Parietal lobe (tissue), 2 donors: Measurements from ENCODE around the gene ATAT1.

- RAMPAGE, long total RNA, result no peak
Measured at GRCh38 chr6:29940440-29940972, 1.8 kb upstream of the HLA-A start.

- RAMPAGE, long total RNA, result no peak
Measured at GRCh38 chr6:29942649-29943640, 613 bp downstream of the HLA-A start.

DNA sequence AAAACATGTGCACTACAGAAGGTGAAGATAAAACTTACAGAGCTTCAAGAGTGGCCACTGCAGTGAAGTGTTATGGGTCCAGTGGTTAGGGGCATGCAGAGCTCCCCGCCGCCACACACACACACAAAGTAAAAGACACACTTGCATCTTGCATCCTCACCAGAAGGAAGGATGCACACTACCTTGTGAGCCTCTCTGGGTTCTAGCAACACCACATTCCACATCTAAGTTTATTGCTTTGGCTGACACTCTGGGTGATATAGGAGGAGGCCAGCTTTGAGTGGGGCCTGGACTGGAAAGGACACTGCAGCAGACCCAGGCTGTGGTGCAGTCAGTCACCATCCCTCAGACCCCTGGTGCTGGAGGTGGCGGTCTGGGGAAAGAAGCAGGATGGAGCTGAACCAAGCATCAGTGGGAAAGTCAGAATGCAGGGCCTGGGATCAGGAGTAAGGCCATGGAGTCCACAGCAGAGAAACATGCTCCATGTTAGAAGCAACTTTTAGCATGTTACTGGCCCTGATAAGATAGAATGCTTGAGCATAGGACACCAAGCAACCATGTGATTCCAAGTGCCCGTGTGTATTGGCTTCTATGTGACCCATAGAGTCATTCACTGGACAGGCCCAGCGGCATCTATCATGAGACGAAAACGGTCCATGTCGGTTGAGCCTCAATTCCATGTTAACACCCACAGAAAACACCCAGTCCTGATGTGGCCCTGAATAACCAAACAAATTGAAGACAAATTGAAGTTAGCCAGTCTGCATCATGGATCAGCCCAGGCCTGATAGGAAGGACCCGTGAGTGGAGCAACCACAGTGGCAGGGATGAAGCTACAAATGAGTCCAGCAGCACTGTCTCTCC is 6.0 kb downstream of the HLA-A start:
- RAMPAGE, long total RNA, result no peak

DNA sequence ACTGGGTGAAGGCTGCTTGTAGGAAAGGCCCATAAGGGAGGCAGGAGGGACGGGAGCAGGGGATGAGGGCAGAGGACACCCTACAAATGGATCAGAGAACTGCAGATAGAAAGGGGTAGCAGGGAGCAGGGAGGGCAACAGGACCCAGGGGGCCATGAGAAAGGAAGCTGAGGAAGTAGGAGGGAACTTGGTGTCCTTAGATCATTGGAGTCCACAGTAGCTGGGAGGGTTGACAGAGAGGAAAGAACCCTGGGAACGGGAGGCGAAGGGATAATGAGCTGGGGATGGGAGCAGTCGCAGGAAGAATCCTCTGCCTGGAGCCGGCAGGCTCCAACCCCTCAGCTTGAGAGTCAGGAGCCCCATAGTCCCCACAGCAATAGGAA is 32.5 kb downstream of the HLA-A start:
- RAMPAGE, long total RNA, result no peak

- RAMPAGE, long total RNA, result no peak
Measured at GRCh38 chr6:30074373-30075460, 852 bp downstream of the RNF39 start.

DNA sequence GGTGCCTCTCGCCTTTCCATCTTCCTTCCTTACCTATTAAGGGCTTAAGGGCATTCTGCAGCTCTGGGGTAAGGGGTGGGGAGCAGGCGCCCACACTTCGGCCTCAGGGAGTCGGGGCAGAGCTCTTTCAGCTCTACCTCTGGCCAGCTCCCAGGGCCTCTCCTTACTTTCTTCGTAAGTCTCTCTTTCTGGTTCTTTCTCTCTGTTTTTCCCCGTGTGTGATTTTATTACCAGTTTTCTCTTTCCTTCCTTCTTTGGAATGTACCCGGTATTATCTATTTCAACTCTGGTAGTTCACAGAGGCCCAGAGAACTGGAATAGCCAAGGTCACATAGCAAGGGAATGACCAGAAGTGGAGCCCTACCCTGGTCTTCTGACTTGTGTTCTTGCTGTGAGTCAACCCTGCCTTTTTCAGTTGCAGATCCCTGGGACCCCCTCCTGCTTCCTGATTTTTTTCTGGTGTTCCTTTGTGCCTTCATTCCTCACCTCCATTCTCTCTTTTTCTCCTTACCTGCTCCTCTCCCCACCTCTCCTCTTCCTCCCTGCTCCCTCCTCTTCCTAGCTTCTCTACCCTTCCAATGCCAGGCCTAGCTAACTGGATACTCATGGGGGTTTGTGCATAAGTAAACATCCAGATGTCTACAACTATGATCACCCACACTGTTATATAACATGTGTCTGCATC is 789 bp upstream of the RNF39 start:
- RAMPAGE, long total RNA, result no peak

GRCh38 chr6:30160763-30161146 is 256 bp downstream of the TRIM10 start:
- RAMPAGE, long total RNA, result no peak

- RAMPAGE, long total RNA, result no peak
Measured at GRCh38 chr6:30213703-30213910, 401 bp upstream of the TRIM26 start.

- RAMPAGE, long total RNA, result no peak
Measured at GRCh38 chr6:30259486-30260031, 46.4 kb upstream of the TRIM26 start.

DNA sequence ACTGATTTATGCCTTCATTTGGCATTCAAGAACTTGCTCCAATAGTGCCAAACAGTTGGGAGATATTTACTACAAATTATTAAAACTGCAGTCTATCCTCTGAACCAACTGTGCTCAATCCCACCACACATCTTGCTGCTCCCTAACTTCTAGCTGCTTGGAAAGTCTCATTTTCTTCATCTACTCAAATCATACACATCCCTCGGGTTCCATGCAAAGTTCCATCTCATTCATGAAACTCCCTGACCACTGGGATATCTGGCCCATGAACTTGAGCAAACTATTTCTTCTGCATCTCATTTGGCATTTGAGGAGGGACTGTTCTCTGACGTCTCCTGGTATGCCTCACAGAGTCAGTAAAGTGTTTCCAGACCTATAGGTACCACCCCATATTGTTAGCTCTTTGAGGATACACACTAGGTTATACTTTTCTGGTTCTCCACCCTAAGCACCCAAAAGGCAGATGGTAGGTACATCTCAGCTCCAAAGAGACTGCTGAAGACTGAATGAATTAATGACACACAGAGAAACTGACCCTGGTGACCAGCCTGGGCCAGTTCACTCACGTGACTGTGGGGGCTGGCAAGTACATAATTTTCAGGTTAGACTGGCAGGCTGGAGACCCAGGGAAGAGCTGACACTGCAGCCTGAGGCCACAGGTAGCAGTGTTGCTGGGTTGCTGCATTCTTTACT is 36.7 kb upstream of the TRIM39 start:
- RAMPAGE, long total RNA, result no peak

DNA sequence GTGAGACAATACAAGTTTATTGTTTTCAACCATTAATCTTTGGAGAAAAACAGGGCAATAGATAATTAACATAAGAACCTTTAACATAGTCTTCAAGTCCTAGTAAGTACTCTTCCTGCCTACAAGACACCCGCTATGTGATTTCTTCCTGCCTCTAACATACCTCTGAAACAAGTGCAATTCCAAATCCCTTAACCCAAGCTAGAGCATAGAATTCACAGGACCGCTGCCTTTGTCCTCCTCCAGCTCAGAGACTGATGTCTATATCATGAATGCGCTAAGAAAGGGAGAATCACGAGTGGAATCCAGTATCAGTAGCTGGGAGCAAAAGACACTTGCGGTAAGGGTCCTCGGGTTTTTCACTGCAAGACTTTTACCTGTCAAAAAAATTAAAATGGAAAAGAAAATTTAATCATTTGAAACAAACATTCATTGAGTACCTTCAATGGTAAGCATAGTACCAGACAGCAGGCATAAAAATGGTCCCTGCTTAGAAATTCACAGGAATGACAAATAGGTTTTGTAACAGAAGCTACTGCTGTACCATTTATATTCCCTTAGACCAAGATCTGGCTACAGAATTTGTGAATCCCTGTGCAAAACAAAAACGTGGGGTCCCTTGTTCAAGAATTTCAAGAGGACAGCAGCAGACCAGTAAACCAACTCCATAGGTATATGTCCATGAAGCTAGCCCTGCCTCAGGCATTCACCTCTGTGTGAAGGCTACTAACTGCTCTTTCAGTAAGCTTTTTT is 12.4 kb upstream of the TRIM39 start:
- RAMPAGE, long total RNA, result no peak

DNA sequence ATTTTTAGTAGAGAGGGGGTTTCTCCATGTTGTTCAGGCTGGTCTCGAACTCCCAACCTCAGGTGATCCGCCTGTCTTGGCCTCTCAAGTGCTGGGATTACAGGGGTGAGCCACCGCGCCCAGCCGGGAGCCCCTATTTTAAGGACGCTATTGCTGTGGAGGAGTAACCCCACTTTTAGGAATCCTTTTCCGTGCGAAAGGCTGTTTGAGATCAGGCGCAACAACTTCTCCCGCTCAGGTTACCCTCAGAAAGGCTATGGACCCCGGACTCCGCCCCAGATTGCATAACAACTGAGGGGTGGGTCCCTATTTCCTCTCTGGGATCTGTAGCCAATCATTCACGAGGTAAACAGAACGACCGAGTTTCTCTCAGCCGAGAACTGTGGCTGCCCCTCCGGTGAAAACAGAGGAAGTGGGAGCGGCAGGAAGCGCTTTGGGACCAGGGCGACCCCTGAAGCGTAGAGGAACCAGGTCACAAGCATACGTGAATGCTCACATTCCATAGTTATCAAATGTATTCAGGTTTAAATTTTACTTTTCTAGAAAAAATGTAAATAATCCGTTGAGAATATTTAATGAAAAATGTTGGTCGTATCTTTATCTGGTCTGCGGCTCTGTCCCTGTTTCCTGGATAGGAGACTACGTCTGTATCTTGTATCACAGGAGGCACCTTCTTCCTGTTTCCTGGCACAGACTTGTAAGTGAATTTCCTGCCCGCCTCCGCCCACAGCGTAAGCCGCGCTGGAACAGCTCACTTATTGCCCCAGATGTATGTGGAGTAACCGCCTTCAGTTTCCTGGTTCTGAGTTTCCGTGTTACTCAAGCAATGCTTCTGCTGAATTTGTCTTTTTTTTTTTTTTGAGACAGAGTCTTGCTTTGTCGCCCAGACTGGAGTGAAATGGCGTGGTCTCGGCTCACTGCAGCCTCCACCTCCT is 26.9 kb downstream of the HLA-E start:
- RAMPAGE, long total RNA, result no peak

- RAMPAGE, long total RNA, result no peak
Measured at GRCh38 chr6:30518333-30518865, 29.1 kb downstream of the HLA-E start.

DNA sequence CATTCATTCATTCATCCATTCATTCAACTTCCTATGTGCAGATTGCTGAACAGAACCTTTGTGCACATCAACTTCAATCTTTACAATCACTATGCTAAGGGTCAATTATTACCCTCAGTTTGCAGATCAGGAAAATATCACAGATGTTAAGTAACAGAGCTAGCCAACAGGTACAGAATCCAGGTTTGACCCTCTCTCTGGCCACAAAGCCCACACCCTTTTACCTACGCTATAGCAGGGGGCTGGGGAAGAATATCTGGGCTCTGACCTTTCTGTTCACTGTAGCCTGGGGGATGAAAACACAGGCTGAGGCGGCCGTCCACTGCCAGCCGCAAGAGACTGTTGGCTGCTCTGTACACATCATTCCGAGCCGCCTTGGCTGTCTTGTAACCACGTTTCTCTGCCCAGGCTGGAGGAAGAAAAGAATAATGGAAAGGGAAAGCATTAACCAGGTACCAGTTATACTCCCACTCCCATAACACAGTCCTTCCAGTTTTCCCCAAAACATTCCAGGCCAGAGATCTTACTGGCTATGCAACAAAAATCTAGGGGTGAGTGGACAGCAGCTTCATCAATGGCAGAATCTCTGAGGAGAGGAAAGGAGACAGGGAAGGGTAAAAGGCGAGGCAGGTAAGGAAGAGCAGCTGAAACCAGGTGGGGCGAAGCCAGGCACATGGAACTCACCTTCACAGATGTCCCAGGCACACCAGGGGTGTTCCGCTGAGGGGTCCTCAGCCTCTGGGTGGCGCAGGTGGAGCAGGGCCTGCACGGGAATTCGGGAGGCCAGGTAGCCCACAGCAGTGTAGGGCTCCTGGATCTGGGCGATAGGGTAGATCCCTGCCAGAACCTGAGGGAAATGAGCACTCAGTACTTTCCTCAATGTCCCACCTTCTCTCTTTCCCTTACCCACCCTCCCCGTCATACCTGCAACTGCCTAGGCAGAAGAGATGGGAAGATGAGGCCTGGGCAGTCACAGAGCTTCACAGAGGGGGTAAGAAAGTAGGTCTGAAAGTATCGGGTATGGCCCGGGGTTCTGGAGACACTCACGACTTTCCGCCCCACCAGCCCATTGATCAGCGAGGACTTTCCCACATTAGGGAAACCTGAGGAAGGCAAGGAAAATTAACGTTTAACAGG is 9.5 kb downstream of the GNL1 start:
- RAMPAGE, long total RNA, result no peak

DNA sequence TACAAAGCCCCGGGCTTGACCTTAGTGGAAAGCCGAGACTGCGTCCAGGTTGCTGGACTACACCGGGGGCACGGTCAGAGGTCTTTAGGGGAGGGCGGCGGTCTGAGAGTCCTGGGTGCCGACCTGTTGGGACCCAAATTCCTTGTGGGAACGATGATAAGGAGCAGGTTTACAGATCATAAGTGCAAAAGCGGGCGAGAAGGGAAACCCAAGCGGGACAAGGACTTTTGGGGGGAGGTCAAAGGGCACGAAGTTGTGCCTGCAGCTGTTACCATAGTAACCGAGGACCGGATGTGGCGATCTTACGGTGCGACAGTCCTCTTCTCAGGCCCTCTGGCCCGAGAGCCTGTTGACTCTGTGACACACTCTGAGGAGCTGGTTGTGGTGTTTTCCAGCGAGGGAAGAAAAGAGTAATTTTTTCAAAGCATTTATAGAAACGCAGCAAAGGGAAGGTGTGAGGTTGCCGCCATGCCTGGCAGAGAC is 373 bp upstream of the PRR3 start:
- RAMPAGE, long total RNA, result no peak

GRCh38 chr6:30570516-30571358 is 505 bp upstream of the ABCF1 start:
- RAMPAGE, long total RNA, result no peak

DNA sequence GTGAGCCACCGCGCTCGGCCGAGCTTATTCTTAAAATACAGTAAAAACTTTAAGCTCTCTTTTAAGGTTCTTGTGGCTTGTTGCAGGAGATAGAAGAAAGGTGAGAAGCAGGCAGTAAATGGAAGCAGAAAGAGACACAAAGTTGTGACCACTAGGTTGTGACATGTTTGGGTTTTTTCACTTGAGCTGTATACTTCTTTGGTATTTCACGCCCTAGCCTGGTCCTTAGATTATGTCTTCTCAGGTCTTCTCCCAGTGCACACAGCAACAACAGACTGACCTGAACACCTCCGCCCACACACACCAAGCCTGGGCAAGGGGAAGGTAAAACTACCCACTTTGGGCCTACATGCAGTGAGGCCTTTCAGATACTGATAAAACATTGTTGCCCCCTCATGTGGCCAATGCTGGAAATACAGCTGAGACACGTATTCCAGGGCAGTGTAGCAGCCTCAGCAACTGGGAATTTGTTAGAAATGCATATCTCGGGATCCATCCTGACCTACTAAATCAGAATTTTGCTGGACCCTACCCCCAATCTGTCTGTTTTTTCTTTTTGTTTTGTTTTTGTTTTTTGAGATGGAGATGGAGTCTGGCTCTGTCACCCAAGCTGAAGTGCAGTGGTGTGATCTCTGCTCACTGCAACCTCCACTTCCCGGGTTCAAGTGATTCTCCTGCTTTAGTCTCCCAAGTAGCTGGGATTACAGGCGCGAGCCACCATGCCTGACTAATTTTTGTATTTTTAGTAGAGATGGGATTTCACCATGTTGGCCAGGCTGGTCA is 19.7 kb downstream of the PPP1R10 start:
- RAMPAGE, long total RNA, result no peak

GRCh38 chr6:30626229-30627569 is at the start of gene ATAT1:
TSS of gene ATAT1 (plus strand) at chr6:30626874.
- RAMPAGE, long total RNA, result start-site peak on the plus strand at chr6:30626857-30626906, 814 and 568 reads in 2 replicates

DNA sequence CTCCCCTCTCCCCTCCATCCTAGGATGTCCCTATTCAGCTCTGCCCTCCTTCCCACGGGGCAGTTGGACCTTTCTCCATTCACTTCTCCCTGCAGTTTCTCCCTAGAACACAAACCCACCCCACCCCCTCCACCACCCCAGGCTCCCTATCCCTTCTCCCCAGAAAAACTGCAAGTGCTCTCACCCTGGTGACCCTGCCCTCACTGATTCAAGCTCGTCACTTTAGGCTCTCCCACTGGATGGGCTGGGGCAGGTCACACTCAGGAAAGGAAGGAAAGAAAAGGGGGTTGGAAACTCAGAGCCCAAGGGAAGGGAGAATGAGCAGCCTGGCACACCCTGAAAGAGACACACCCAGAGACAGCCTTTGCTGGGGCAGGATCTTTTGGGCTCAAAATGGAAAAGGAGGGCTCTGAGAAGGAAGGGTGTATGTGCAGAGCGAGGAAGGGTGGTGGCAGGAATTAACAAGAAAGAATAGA is 2.6 kb downstream of the PPP1R18 start:
- RAMPAGE, long total RNA, result no peak

DNA sequence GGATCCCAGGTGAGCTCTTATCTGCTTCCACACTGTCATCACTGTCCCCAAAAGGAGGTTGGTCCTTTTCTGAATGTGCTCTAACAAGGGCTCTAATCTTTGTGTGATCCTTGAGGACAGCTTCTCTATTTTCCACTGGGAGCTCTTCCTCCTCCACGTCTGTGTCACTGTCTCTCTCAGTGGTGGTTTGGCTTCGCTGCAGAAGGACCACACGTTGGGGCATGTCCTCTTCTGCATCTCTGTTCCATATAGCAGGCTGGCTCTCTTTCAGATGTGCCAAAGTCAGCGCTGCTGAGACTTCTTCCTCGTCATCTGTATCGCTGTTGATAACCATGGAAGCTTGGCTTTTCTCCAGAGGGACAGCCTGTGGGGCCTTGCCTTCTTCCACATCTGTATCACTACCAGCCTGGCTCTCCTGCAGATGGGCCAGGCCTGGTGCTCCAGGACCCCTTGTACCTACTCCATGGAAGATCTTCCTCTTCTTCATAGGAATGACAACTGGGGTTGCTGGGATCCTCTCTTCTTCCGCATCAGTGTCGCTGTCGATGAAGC is 4.6 kb downstream of the MDC1 start:
- RAMPAGE, long total RNA, result no peak